ENCODE measurements around a stretch of chr15.

DNA sequence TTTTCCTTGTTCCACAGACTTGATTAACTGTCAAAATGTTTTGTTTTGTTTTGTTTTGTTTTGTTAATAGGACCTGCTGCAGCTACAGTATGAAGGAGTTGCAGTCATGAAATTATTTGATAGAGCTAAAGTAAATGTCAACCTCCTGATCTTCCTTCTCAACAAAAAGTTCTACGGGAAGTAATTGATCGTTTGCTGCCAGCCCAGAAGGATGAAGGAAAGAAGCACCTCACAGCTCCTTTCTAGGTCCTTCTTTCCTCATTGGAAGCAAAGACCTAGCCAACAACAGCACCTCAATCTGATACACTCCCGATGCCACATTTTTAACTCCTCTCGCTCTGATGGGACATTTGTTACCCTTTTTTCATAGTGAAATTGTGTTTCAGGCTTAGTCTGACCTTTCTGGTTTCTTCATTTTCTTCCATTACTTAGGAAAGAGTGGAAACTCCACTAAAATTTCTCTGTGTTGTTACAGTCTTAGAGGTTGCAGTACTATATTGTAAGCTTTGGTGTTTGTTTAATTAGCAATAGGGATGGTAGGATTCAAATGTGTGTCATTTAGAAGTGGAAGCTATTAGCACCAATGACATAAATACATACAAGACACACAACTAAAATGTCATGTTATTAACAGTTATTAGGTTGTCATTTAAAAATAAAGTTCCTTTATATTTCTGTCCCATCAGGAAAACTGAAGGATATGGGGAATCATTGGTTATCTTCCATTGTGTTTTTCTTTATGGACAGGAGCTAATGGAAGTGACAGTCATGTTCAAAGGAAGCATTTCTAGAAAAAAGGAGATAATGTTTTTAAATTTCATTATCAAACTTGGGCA lies 29.6 kb upstream of the CRTC3 start:
- PRO-cap, result no peak

GRCh38 chr15:90553094-90553370 lies 23.3 kb downstream of the CRTC3 start:
- PRO-cap, result unidirectional peak, minus-strand start at chr15:90553294

DNA sequence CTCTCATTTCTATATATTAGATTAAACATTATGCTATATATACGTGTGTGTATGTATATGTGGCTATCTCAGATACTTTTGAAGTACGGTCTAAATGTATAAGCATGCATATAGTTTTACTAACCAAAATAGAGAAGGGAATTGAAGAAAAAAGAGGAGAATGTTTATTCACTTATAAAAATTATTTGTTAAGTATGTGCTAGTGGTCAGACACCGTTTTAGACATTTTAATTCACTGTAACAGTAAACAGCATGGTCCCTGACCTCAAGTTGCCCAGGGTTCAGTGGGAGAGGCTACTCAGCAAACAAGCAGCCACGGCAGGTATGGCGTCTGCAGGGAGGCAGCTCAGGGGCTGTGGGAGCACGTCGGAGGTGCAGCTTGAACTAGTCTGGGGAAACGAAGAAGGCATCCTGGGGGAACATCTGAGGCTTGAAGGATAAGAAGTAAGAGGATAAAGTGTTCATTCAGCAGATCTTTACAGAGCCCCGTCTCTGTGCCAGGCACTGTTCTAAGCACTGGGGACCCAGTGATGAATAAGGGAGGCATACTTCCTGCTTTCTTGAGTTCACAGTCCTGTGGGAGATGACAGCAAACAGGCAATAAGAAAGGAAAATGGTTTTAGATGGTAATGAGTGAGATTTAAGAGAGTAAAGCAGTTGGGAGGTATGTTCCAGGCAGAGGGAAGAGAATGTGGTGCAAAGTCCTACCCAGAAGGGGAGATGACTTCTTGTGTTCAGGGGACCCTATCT lies 66.1 kb downstream of the CRTC3 start:
- PRO-cap, result no peak

- PRO-cap, result no peak
Measured at GRCh38 chr15:90638112-90638989, 78.8 kb upstream of the BLM start.

DNA sequence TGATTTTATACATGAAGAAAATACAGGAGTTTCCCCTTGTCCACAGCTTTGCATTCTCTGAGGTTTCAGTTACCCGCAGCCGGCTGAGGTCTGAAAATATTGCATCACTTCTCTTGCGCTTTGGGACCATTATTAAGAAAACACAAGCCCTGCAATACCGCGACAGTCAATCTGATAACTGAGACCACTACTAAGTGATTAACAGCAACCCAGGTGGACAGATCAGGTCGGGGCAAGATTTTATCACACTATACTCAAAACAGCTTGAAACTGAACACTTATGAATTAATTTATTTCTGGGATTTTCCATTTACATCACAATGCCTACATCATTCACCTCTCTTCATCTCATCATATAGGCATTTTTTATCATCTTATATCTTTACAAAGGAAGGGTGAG lies 33.1 kb downstream of the BLM start:
- PRO-cap, result no peak

DNA sequence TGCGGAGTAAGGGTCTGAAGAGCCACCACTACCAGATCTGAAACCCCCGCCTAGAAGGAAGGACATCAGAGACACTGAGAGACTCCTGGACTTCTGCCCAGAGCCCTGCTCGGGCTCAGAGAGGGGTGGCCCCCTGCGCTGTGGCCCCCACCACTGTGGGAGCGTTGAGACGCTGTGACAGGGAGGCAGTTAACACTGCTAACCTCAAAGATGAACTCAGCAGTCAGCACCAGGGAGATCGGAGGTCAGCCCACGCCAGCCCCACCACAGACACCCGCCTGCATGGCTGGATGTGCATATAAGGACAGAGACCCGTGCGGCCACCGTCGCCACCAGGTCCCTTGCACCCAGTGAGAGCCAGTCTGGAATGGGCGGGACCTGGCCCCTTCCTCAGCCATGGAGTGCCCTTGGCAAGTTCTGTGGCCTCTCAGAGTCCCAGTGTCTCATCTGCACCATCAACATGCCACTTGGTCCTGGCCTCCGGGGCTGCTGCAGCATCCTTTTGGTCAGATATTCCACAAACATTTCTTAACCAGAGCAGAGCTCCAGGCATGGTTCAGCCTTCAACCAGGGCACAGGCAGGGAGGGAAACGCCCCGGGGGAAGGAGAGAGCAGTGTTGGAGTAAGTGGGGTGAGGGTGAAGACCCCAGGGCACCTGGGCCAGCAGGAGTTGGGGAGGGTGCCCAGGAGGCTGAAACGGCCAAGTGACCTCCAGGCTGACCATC lies 48.5 kb upstream of the FURIN start:
- PRO-cap, result unidirectional peak, minus-strand start at position 336 of the sequence

GRCh38 chr15:90839280-90840338 lies 28.8 kb upstream of the FURIN start:
- PRO-cap, result no peak

DNA sequence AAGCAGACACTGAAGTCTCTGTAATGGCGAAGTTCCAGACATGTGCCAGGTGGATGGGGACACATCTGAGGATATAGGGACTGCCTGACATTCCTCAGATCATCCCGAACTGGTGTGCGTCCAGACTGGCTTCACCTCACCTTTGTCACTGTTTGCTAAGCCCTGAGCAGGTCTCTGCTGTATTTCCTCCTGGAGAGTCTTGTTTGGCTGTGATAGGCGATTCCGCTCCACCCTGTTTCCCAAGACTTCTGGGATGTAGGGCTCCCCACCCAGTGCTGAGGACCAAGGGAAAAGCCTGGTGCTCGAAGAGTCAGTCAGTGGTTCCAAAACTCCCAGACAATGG lies 11.1 kb upstream of the FURIN start:
- PRO-cap, result no peak

DNA sequence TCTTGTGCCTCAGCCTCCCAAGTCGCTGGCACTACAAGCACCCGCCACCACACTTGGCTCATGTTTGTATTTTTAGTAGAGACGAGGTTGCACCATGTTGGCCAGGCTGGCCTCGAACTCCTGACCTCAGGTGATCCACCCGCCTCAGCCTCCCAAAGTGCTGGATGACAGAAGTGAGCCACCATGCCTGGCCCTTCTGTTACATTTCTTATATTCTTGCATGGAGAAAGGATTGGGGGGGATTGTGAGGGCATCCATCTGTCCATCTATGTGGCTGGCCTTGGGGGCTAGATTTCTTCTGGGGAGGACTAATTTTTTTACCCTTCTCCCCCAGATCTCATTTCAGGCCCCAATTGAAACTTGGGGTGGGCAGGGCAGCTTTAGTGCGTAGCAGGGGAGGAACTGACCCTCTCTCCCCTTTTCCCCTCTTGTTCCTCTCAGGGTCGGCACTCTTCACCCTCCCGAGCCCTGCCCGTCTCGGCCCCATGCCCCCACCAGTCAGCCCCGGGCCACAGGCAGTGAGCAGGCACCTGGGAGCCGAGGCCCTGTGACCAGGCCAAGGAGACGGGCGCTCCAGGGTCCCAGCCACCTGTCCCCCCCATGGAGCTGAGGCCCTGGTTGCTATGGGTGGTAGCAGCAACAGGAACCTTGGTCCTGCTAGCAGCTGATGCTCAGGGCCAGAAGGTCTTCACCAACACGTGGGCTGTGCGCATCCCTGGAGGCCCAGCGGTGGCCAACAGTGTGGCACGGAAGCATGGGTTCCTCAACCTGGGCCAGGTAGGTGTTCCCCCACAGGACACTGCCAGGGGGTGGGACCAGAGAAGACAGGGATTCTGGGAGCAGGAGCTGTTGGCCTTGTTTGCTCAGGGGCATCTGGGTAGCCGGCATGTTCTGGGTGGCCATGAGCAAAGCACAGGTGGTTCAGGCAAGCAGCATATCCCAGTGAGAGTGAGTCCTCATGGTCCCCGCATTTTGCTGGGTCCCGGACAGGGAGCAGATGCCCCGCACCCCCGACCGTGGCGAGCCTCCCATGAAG lies 7.1 kb downstream of the FURIN start:
- PRO-cap, result no peak

DNA sequence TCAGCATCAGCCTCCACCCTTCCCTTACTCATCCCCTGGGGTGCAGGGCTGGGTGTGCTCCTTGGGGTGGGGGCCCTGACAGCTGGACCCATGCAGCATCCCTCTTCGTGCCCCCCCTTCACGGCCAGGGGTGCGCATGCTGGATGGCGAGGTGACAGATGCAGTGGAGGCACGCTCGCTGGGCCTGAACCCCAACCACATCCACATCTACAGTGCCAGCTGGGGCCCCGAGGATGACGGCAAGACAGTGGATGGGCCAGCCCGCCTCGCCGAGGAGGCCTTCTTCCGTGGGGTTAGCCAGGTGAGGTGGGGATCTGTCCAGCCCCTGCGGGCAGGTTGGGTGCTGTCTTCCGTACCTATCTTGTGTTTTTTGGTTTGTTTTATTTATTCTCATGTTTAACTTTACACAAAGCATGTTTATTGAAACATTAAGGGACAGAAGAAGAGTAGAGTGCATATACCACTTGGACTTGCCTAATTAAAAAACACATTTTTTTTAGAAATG lies 6.2 kb upstream of the FES start:
- PRO-cap, result no peak

- PRO-cap, result no peak
Measured at GRCh38 chr15:90912754-90913853, 10.0 kb downstream of the MAN2A2 start.

DNA sequence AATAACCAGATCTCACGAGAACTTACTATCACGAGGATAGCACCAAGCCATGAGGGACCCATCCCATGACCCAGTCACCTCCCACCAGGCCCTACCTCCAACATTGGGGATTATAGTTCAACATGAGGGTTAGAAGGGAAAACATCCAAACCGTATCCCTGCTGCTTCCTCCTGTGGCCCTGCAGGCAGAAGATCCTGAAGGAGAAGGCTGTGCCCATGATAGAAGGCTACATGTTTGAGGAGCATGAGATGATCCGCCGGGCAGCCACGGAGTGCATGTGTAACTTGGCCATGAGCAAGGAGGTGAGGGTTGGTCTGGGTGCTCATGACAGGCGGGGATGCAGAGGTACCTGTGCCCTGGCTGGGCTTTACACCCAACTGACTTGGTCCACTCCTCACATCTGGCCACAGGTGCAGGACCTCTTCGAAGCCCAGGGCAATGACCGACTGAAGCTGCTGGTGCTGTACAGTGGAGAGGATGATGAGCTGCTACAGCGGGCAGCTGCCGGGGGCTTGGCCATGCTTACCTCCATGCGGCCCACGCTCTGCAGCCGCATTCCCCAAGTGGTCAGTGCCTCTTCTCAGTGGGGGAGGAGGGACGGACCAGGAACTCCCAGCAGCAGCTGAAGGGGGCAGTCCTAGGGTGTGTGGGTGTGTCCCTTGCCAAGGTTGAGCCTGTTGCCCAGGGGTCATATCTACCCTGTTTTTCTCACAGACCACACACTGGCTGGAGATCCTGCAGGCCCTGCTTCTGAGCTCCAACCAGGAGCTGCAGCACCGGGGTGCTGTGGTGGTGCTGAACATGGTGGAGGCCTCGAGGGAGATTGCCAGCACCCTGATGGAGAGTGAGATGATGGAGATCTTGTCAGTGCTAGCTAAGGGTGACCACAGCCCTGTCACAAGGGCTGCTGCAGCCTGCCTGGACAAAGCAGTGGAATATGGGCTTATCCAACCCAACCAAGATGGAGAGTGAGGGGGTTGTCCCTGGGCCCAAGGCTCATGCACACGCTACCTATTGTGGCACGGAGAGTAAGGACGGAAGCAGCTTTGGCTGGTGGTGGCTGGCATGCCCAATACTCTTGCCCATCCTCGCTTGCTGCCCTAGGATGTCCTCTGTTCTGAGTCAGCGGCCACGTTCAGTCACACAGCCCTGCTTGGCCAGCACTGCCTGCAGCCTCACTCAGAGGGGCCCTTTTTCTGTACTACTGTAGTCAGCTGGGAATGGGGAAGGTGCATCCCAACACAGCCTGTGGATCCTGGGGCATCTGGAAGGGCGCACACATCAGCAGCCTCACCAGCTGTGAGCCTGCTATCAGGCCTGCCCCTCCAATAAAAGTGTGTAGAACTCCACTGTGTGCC lies 1.5 kb upstream of the RCCD1 start:
- PRO-cap, result no peak

DNA sequence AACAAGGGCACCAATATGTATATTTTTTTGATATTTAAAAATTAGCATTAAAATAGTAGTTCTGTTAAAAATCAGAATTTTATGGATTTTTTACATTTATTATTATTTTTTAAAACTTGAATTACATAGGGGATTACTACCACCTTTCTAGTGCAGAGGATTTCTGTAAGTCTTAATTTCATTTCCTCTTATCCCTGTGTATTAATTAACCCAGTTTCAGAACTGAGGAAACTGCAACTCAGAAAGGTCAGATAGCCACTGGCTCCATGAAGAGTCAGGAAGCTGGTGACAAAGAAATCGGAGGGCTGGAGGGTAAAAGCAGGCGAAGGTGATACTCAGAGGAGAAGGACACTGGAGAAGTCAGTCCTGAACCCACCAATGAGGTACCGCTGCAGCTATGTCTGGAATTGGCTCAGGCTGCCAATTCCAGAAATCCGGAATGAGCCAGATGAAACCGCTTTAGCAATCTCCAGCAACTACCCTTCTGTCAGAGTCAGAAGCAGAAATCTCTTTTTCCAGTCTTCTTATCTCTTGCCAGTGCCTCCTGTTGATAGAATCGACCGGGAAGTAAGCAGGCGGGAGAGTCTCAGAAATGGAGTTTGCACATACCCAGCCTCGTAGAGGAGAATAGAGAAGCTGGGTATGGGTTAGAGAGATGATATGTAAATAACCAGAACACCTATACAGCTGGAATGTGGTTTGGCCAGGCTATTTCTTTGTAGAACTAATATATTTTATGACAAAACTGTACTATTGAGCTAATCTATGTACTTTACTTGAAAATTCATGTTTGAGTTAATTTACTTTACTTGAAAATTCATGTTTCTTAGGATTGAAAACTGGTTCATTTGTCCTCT lies 308.6 kb downstream of the SV2B start:
- PRO-cap, result no peak

GRCh38 chr15:91422916-91423133 lies 322.8 kb downstream of the SV2B start:
- PRO-cap, result no peak

- PRO-cap, result no peak
Measured at GRCh38 chr15:91471570-91471921, 371.5 kb downstream of the SV2B start.

DNA sequence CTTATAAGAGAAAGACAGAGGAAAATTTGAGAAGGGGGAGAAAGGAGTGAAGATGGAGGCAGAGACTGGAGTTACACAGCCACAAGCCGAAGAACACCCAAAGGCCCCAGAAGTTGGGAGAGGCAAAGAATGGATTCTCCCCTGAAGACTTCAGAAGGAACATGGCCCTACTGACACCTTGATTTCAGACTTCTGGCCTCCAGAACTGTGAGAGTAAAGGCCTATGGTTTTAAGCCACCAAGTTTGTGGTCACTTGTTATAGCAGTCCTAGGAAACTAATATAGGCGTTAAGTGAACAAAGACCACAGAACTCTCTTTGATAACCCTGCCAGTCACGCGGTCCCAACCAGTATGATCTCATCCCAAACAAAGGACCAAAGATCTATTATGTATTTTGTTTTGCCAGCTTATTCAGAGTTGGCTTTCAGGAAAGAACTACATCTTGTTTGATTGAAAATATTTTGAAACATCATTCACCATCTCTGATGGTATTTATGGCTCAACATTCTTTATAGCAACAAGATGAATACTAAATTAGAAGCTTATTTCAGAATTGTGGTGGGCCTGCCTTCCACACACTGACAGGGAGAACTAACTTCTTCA lies 294.5 kb upstream of the SLCO3A1 start:
- PRO-cap, result no peak

GRCh38 chr15:91693801-91694915 lies 159.3 kb upstream of the SLCO3A1 start:
- PRO-cap, result no peak

- PRO-cap, result bidirectional peak, plus-strand start at chr15:91853004, minus-strand start at chr15:91852796
Measured at GRCh38 chr15:91852293-91853166, 978 bp upstream of the SLCO3A1 start.

GRCh38 chr15:91940258-91941633 lies 87.2 kb downstream of the SLCO3A1 start:
- PRO-cap, result no peak

GRCh38 chr15:92170119-92170408 lies 223.6 kb upstream of the ST8SIA2 start:
- PRO-cap, result no peak

Measured in right common carotid artery plus branches (tissue), 1 donor.